ENCODE measurements around the genes UPP2 and DAPL1.

DNA sequence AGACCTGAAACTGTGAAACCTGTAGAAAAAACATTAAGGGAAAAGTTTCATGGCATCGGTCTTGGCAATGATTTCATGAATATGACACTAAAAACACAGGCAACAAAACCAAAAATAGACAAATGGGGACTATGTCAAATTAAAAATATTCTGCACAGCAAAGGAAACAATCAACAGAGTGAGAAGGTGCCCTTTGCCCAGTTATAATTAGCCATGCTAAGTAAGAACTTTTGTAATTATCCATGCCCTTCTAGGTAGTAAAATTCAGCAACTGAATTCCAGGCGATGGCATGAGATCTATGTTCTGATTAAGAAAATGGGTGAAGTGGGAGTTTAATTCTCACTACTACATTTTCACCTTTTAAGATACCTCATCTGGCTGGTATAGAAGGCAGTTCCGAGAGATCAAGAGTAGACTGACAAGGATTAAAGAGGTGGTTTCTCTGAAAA is 777.1 kb downstream of the KCNJ3 start:
- RRBS: no CpG with 5 or more reads among the region's 3 CpGs

DNA sequence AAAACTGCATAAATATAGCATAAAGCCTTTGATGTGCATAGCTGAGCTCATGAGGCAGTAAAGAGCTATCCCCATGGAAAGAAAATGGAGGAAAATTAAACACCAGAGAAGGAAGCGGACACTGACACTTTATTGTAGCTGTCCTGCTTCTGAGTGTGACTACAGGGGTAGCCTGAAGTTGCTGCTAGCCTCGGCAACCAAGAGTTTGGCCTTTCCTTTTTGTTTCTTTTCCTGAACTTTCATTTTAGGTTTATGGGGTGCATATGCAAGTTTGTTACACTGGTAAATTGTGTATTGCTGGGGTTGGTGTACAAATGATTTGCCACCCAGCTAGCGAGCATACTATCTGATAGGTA is 343.1 kb downstream of the NR4A2 start:
- RRBS: no CpG with 5 or more reads among the region's 3 CpGs

DNA sequence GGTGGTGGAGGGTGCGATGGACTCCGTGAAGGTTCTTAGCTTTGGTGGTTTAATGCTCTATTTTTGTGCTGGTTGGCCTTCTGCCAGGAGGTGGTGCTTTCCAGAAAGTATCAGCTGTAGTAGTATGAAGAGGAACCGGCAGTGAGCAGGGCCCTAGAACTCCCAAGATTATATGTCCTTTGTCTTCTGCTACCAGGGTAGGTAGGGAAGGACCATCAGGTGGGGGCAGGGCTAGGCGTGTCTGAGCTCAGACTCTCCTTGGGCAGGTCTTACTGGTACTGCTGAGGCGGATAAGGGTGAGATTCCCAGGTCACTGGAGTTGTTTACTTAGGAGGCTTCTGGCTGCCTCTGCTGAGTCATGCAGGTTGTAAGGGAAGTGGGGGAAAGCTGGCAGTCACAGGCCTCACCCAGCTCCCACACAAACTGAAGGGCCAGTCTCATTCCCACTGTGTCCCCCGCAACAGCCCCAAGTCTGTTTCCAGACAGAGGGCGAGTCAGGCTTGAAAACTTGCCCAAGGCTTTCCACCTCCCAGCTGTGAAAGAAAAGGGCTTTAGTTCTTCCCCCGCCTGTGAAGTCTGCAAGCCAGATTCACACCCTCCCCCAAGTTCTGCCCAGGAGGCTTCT is 248.9 kb downstream of the NR4A2 start:
- RRBS: no CpG with 5 or more reads among the region's 8 CpGs

GRCh38 chr2:156139969-156140587 is 192.4 kb downstream of the NR4A2 start:
- RRBS: no CpG with 5 or more reads among the region's 2 CpGs

GRCh38 chr2:156332056-156332413 is 486 bp downstream of the NR4A2 start:
- RRBS: no CpG with 5 or more reads among the region's 15 CpGs

DNA sequence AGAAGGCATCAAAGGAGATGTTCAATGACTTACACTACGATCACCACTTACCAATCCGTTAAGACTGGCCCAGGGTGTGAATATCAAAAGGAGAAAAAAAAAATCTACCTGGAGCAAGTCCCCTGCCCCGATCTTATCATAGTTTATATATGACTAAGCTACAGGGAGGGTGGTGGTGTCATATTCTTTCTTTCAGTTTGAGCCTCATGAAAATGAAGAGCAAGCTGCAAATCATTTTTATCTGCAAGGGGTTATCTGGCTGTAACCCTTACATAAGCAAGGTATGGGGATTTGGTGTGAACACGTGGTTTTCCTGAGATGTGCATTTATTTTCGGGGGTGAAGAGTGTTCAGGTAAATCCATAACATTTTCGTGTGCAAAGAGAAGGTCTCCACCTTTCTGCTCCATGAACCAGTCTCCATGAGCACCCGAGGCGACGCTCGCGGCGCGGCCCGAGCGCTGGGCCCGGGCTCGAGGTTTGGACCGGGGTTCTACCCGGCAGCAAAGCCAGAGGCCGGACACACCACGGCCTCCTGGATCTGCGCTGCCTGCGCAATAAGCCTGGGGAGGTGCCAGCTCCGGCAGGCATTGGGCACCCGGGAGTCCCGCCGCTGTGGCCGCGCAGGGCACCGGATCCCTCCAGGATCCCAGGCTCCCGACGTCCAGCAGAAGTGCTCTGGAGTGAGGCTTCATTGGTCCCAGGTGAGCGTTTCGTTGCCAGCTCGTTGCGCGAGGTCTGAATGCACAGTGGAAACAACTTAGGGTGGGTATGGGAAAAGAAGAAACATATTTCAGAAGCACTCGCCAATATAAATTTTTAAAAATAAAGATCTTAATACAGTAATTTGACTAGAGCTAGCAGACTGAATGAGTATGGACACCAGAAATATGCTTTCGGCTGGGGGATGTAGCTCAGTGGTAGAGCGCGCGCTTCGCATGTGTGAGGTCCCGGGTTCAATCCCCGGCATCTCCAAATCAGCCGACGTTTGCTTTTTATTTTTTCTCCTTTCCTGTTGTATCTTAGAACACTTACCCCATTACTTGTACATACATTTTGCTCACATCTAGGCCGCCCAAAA is 36.0 kb upstream of the GPD2 start:
- RRBS: 2% methylated on average over 5 of the region's 48 CpGs

GRCh38 chr2:156534921-156535601 is 98.9 kb downstream of the GPD2 start:
- RRBS: no CpG with 5 or more reads among the region's 2 CpGs

DNA sequence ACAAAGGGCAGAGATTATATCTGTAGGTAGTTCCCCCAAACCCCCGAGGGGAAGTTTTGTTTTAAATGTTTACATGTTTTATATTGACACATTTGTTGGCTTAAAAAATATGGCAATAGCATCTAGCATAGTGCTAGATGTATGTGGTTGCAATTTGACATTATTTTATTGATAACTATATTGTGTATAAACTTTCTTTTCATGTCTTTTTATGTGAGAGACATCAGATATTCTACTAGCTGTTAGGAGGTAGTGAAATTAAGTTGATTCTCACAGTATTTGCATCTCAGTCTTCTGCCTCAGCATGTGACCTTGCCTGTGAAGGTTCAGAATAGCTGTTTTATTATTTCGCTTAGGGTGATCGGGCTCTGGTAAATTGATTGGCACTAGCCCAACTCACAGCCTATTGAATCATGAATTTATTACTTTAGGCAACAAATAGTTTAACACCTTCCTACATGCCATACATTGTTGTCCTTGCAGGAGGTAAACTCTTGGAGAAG is 101.8 kb downstream of the GPD2 start:
- RRBS: no CpG with 5 or more reads among the region's 3 CpGs

GRCh38 chr2:157056121-157056687 is 201.3 kb upstream of the GALNT5 start:
- RRBS: no CpG with 5 or more reads among the region's 2 CpGs

DNA sequence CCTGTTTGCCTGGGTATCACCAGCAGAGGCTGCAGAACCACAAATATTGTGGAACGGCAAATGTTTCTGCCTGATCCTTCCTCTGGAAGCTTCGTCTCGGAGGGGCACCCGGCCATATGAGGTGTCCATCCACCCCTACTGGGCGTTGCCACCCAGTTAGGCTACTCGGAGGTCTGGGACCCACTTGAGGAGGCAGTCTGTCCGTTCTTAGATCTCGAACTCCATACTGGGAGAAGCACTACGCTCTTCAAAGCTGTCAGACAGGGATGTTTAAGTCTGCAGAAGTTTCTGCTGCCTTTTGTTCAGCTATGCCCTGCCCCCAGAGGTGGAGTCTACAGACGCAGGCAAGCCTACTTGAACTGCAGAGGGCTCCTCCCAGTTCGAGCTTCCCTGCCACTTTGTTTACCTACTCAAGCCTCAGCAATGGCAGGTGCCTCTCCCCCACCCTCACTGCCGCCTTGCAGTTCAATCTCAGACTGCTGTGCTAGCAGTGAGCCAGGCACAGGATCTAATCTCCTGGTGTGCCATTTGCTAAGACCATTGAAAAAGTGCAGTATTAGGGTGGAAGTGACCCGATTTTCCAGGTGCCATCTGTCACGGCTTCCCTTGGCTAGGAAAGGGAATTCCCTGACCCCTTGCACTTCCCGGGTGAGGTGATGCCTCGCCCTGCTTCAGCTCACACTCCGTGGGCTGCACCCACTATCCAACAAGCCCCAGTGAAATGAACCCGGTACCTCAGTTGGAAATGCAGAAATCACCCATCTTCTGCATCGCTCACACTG is 40.8 kb downstream of the CYTIP start:
- RRBS: no CpG with 5 or more reads among the region's 19 CpGs

GRCh38 chr2:157411432-157411995 is 32.4 kb downstream of the CYTIP start:
- RRBS: no CpG with 5 or more reads among the region's 4 CpGs

DNA sequence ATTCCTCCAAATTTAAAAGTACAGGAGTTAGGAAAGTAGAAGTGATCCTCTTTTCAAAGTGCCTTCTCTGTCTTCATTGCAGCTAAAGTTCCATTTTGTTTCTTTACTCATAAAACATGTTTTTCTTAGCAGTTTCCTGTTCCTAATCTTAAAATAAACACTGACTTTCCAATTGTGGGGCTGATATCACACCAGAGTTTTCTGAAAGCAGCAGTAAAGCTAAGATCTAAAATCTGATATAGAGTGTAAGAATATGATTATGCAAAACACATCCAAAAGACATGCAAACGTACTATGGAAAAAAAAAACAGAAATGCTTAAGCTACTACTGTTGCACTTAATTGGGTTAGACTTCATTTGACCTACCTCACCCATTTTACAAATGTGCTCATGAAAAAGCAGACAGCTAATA is 10.6 kb downstream of the CYTIP start:
- RRBS: no CpG with 5 or more reads among the region's 1 CpG

DNA sequence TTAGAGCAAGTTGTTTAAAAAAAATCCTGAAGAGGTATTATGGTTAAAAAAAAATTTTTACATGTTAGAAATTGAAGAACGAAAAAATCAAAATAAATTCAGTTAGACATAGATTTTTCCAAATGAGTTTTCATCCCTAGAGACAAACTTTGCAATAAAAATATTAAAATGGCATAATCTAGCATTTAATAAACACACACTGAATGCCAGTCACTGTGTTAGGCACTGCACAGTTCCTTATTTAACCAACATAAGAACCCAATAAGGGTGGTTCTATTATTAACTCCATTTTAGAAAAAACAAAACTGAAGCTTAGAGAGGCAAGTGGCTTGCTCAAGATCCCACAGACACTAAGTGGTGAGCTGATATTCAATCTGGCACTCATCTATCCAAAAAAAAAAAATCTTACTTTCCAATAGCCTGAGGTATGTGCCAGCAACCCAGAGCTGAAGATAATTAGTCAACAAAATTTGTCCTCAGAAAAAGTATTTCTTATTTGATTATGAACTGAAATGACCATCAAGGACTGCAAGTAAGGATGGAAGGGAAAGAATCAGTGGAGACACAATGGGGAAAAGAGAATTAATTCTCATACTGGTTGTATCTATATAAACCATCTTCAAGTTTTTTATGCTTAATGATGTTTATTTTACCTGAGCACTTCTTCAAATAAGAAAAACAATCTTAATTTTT is 795 bp downstream of the CYTIP start:
- RRBS: no CpG with 5 or more reads among the region's 1 CpG

GRCh38 chr2:157480654-157481081 is 36.8 kb upstream of the CYTIP start:
- RRBS: no CpG with 5 or more reads among the region's 1 CpG

DNA sequence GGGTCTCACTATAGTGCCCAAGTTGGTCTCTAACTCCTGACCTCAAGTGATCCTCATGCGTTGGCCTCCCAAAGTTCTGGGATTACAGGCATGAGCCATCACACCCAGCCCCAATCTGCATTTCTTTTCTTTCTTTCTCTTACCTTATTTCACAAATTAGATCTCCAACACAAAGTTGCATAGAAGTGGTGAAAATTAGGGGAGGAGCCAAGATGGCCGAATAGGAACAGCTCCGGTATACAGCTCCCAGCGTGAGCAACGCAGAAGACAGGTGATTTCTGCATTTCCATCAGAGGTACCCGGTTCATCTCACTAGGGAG is 71.0 kb upstream of the CYTIP start:
- RRBS: no CpG with 5 or more reads among the region's 6 CpGs

- RRBS: no CpG with 5 or more reads among the region's 8 CpGs
Observed at GRCh38 chr2:157899015-157899818, 23.1 kb upstream of the ACVR1 start.

DNA sequence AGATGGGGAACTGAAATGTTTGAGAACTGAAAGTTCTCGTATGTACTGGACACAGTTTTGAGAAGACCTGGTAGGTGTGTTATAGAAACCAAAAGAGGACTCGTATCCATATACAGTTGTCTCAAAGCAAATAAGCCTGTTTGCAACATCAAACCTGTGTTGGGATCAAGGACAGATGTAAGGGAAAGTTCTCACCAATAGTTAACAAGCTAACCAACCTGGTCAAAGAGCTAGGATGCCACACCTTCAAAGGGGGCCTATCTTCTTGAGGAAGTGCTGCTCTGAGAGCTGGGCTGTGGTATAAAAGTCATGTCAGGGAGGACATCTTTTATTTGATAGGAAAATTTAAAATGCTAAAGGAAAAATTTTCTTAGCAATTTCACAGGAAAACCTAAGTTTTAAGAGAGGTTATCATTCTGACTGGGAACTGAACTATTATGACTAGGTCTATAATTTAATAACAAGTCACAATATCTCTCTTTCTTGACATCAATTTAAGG is at the start of gene UPP2:
UPP2 (plus strand) TSS at position 336 of the 500 bp plus-strand sequence.
- RRBS: no CpG with 5 or more reads among the region's 2 CpGs

- RRBS: no CpG with 5 or more reads among the region's 18 CpGs
Observed at GRCh38 chr2:158745046-158746016, 49.8 kb upstream of the DAPL1 start.

DNA sequence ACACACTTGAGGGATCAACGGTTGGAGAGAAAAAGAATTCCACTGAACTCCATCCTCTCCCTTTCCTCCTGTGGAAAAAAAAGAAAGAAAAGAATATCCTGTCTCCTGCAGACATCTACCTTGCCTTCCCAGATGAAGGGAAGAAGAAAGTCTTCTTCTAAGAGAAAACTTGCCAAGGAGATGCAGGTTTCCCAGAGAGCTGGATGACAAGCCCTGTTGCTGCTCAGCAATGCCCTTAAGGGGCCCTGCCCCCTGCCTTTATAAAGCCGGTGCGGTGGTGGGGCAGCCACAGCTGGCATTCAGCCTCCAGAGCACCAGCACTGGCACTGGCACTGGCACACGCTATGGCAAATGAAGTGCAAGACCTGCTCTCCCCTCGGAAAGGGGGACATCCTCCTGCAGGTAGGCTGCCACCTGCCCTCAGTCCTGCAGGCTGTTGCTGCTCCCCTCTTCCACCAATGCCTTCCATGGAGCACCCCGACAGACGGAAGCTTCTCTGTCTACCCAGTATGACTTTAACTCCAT is at the start of gene DAPL1:
DAPL1 (plus strand) TSS at position 289 of the 525 bp plus-strand sequence.
- RRBS: no CpG with 5 or more reads among the region's 7 CpGs

Measured in HTR-8/SVneo (cell line).